BJ (cell line): ENCODE results near the gene SLC22A15.

DNA sequence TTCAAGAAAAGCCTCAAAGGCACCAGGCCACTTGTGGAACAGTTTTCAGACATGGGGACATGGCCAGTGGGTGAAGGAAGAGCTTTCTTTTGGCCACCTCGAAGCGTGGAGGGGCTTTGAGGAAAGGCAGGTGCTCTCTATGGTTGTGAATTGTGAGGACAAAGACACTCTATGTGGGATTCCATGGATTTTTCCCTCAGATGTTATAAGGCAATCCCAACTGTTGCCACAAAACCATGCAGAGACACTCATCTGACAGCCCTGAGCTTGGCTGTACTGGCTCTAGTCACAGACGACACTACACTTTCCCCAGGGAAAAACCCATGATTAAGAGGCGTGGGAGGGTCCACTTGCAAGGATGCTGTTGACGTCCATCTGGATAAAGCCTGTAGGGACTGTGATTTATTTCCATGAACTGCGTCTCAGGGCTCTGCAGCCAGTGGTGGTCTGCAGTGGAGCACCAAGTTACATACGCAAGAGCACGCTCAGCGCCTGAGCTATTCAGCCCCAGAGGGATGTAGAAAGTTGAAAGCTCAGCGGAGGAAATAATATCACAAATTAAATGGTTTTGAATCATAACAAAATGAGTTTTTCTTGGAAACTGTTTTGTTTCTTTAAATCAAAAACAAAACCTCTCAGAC lies 71.4 kb downstream of the NGF start:
- CAGE, long polyA plus RNA, result no peak
- RRBS, result no CpG with 5 or more reads among the region's 10 CpGs

DNA sequence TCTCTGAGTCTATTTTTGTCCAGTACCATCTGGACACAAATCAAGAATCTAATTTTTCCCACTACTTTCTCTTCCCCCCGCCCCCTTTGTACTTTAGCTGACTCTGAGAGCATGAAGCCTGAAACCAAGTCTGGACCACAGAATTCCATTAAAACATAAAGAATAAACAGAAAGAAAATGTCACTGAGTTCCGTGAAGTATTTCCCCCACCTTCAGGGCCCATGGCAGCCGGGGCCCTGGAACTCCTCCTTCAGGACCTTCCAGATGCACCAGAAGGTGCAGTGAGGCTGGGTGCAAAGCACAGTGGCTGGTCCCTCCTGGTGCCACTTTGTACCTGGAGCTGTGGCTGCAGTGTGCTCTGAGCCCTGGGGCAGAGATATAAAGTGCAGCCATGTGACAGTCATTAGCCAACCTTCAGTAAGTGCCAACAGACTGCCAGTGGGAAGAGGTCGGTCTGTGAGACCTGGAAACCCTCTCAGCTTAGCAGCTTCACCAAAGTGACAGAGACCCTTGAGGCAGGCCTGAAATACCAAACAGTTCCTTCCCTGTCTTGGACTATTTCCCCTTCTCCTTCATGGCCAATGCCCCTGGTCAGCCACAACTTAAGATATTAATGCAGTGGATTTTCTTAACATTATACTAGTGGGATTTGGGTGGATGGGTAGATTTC lies 26.6 kb upstream of the NGF start:
- CAGE, long polyA plus RNA, result no peak
- RRBS, result no CpG with 5 or more reads among the region's 4 CpGs

- CAGE, long polyA plus RNA, result no peak
- RRBS, result no CpG with 5 or more reads among the region's 9 CpGs
These were observed 94.0 kb upstream of the NGF start for GRCh38 chr1:115431981-115432561.

GRCh38 chr1:115646951-115647613 lies 5.3 kb downstream of the VANGL1 start:
- CAGE, long polyA plus RNA, result no peak
- RRBS, result no CpG with 5 or more reads among the region's 6 CpGs

GRCh38 chr1:115952609-115953138 lies 23.6 kb upstream of the SLC22A15 start:
- CAGE, long polyA plus RNA, result no peak
- RRBS, result no CpG with 5 or more reads among the region's 3 CpGs

DNA sequence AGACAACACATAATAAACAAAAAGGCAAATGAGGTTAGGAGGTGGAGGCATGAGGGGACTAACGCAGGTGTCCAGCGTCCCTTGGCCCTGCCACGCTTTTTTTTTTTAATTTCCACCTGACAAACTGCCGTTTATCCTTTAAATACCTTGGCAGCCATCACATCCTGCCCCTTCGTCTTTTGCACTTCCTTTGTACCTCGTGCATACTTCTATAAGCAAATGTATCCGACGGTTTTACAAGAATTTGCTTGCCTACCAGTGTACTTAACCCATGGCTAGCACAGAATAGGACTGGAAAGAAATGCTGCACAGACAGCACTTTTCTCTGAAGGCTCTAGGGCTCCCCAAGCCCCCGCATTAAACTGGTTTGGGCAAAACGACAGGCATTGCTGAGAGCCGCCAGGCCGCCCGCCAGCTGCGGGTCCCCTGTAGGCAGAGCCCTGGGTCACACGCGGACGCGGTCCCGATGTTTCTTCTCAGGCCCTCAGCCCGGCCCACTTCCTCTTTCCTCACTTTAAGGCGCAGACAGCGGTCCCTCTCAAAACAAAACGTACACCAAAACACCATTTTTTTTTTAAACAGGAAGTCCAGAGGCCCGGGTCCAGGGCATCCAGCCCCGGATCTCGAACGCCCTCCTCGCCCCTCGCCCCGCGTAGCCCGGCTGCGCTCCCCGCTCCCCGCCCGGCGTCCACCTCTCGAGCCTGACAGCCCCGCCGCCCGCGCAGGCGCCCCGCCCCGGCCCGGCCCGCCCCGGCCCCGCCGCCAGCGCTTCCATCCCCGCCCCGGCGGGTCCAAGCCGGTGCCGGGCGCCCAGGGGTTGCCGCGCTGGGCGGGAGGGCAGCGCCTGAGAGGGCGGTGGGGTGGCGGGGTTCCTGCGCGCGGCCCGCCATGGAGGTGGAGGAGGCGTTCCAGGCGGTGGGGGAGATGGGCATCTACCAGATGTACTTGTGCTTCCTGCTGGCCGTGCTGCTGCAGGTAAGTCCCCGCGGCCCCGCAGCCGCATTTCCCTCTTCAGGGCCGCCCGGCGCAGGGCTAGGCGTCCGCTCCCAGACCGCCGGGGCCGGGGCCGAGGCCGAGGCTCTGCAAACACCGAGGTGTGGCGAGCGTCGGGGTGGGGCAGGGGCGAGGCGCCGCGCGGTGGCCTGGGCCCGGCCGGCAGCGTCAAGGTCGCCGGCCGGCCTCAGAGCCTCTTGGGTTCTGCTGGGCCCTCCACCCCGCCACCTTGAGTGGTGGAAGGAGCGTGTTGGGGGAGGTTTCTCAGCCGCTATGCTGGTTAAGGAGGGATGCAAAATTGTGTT lies at the start of gene SLC22A15:
SLC22A15 (plus strand) TSS at position 774 of the 1,298 bp plus-strand sequence.
- CAGE, long polyA plus RNA, result no peak
- RRBS, result 2% methylated on average over 25 of the region's 102 CpGs

DNA sequence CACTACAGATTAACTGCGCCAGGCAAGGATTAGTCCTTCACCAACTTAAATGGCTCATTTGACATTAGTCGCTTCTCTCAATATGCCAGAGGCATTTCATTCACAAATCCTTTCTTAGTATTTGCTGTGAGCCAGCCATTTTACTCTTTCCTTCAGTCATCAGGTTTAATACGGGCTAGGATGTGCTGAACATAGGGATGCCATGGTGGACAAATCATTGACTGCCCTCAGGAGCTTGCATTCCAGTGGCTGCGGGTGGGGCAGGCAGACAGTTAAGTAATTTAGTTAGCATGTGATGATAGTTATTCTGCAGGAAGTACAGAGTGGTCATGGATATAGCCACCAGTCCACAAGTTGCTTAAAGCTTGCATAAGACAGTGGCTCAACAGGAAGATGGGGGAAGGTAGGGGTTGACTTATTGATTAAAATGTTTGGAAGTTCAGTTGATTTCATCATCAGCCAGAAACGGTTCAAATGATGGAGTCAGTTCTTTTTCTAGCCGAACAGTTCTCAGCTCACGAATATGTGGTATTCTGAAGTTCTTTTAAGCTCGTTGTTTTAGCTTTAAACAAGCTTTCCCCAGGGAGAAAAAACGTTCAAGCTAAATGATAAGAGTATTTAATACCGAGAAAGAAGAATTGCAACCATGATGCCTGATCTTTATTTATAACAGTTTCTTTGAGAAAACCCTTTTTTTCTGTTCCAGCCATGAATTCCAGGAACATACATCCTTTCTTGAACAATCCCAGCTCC lies 1.3 kb downstream of the SLC22A15 start:
- CAGE, long polyA plus RNA, result no peak
- RRBS, result no CpG with 5 or more reads among the region's 10 CpGs

- CAGE, long polyA plus RNA, result no peak
- RRBS, result no CpG with 5 or more reads among the region's 5 CpGs
These were observed 50.3 kb upstream of the MAB21L3 start for GRCh38 chr1:116060663-116061561.

GRCh38 chr1:116242461-116243358 lies 130.3 kb upstream of the ATP1A1 start:
- CAGE, long polyA plus RNA, result no peak
- RRBS, result no CpG with 5 or more reads among the region's 10 CpGs

GRCh38 chr1:116256912-116257719 lies 115.9 kb upstream of the ATP1A1 start:
- CAGE, long polyA plus RNA, result no peak
- RRBS, result no CpG with 5 or more reads among the region's 6 CpGs

- CAGE, long polyA plus RNA, result no peak
- RRBS, result no CpG with 5 or more reads among the region's 3 CpGs
These were observed 5.8 kb downstream of the ATP1A1 start for GRCh38 chr1:116378596-116379562.

GRCh38 chr1:116394961-116395477 lies 22.0 kb downstream of the ATP1A1 start:
- CAGE, long polyA plus RNA, result no peak
- RRBS, result no CpG with 5 or more reads among the region's 12 CpGs

DNA sequence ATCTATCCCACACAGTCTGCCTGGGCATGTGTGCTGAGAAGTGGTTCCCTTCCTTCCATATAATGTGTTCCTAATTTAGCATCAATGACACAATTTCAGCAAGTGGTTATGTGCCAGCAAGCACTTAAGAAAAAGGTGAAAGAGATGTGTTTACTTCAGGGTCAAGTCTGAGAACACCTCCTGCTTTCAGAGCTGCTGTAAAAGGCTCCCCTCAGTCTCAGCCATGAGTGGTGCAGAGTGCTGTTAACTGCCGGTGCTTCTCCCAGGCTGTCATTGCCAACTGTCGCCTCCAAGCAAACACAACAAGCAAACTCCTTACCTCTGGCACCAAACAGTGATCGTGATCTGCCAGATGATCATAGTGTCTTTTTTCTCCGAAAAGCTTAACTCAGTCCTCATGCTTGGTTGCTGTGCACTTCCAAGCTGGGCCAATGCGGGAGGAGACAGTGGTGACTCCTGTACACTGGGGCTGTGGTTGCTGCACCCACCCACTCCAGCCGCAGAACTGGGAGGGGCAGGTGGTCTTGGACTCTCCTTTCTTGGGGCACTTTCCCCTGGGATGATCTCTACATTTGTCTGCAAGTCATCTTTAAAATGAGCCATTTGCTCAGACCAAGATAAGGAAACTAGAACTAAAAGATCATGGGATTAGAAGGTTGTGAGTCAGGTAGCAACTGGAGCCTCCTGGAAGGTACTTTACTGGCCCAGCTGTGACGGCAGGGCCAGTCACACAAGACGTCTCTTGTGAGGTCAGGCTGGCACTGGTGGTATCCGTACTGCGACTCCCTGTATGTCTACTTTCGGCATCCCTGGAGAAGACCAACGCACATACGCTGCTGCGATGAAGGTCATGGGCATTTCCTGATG lies 32.5 kb downstream of the ATP1A1 start:
- CAGE, long polyA plus RNA, result no peak
- RRBS, result no CpG with 5 or more reads among the region's 14 CpGs

- CAGE, long polyA plus RNA, result no peak
- RRBS, result no CpG with 5 or more reads among the region's 4 CpGs
These were observed 85.8 kb downstream of the CD58 start for GRCh38 chr1:116484946-116485445.

DNA sequence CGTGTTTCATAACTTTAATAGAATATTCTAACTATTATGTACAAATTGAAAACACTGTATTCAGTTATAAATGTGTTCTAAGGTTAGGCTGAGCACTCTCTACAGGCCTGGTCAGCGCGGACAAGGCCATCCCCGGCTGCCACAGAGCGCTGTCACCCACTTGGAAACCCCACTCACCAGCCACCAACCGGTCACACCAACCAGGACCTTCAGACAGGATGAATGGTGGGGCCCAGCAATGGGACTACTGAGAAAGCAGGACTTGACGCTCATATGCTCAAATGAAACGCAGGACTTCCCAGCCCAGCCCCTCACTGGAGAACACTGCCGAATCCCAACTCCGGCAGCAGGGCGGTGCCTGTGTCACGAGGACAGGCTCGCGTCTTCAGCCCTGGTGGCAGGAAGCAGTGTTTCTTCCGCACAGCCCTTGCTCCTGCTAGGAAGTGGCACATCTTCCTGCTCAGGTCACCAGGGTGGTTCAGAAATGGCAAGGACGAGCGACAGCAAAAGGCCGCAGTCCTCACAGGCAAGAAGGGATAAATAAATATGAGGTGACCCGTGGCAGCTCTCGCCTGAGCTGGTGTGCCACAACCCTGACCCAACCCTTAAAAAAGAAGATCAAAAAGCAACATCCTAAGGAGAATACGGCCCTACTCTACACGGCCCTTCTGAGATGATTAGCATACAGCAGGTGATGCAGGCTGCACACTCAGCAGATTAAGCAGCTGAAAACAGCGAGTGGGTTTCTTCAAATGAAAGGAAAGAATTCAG lies 38.9 kb downstream of the CD58 start:
- CAGE, long polyA plus RNA, result no peak
- RRBS, result 89% methylated on average over 3 of the region's 23 CpGs

DNA sequence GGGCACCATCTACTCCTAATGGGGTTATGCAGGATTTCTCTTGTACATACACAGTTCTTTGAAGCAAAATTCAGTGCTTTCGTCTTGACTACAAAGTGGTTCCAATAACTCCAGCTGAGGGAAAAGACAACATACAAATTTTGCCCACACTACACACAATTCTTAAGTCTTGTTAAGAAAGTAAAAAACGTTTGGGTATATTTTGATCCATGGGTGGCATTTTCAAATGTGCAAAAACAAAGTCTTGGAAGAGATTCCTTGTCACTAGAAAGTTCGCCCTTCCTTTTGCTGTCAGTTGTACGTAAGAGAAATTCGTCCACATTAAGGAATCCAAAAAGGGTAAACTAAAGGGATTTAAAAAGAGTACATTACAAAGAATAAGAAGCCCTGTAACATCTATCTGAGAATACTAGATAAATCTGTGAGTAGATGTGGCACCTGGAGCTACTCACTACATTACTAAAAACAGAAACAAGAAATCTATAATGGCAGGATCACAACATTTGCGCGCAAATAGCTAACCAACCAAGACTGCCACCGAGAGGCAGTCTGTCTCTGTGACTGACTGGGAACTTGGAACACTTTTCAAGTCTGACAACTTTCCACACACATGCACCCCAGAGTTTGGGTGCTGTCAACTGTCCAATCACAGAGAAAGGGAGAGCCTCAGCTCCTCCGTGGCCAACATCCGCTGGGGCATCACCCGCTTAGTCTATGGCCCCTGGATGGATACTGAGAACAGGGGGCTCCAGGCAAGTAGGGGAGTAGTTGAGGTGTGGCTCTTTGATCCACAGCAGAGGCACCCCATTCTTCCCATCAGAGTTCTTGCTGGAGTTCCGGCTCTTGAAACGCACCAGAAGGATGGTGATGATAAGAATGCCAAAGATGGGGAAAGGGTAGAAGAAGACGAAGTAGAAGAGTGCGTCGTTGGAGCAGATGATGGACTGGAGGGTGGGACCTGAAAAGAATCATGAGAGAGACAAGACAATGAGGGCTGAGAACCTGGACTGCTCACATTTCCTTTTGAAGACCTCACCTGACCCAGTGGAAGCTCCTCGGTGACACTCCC lies 6.1 kb upstream of the CD58 start:
- CAGE, long polyA plus RNA, result no peak
- RRBS, result no CpG with 5 or more reads among the region's 17 CpGs

DNA sequence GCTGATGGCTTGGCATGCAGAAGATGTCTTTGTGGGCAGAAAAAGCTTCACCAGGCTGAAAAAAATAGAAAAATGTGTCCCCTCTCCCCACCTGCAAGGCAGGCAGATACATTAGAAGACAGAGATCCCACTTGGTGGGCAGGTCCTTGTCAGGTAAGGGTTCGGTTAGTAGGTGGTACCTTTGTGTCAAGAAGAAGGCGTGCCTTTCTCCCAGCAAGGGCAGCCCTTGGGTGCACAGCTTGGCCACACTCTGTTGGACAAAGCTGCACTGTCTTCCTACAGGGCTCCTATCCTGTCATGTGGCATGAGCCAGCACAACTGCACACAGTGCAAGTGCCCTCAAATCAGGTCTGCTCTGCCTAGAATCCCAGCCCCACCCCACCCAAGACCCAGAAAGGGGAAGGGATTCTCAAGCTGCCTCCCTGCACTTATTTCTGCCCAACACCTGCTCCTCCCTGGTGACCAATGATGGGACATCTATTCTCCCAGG lies 42.8 kb upstream of the IGSF3 start:
- CAGE, long polyA plus RNA, result no peak
- RRBS, result no CpG with 5 or more reads among the region's 2 CpGs

- CAGE, long polyA plus RNA, result no peak
- RRBS, result no CpG with 5 or more reads among the region's 8 CpGs
These were observed 53.1 kb downstream of the CD2 start for GRCh38 chr1:116807256-116807810.

DNA sequence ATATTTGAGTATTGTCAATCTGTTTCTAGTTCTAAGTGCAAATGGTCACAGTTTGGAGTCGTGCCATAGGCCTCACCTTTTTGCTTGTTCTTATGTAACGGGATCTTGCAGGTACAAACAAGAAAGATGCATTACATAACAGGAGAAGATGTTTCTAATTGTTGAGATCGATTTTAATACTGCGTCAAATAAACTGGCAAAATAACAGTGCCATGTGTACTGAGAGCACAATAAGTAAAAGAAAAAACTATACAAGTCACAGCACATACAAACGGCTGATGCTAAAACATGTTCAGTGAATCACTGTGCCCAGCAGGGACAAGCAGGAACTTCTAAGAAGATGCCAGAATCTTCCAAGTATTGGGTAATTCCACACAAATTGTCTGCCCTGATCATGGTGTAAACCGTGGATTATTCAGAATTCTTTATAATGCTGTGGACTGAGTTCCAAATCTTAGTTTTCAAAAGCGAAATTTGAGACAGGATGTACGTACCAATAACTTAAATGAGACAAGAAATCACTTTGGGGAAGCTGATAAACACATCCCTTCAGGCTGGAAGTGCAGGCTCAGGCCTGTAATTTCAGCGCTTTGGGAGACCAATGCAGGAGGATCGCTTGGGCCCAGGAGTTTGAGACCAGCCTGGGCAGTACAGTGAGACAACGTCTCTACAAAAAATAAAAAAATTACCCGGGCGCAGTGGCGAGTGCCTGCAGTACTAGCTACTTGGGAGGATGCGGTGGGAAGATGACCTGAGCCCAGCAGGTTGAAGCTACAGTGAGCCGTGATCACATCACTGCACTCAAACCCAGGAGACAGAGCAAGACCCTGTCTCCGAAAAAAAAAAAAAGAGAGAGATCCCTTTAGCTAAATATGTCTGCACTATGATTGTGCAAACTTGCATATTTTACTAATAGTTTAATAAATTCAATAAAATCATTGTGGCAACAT lies 54.4 kb downstream of the CD2 start:
- CAGE, long polyA plus RNA, result no peak
- RRBS, result no CpG with 5 or more reads among the region's 17 CpGs

DNA sequence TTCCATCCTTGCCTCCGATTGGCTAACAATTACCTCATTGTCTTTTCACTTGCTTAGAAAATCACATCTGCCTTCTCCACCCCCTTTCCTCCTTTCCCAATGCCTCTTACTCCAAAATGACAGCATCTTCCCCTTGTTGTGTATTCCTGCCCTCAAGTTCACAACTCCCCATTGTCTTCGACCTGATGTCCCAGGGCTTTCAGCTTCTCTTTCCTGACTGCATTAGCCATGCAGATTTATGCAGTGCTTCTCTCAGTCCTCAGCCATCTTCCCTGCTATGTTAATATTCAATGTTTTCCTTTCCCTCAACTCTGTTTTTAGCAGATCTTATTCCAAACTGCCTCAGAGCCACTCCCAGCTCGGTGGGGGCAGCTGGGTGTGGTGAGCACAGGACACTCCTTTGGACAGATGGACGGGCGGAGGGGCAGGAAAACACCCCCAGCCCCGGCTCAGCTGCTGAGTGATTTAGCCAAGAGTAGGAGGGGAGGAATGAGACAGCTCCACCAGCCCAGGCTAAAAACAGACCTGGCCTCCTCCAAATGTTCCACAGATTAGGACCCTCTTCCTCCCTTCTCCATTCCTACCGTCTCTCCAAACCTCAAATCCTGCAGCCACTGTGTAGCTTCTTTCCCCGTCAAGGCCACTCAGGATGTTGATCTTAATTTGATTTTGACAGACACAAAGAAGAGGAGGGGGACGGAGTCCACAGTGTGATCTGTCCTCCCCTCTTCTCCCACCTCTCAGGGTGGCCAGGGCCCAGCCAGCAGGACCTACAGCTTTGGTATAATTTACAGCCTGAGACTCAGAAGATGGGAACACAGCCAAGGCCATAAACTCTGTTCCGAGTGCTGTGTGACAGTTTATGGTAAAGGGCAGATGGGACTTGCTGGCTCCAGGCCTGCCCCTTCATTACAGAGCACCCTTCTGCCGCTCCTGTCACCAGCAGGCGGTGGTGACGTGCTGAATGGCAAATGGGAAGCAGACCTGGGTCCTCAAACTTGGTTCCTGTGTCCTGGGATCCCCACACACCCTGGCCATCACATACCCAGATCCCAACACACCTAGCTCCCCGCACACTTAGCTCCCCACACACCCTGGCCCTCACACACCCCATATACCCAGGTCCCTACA lies 71.3 kb downstream of the CD2 start:
- CAGE, long polyA plus RNA, result no peak
- RRBS, result no CpG with 5 or more reads among the region's 14 CpGs